Trachea (tissue), 1 donor: Measurements from ENCODE around the gene SDF2.

GRCh38 chr17:27647850-27648123 lies 16.8 kb downstream of the LGALS9 start:
- PRO-cap = no peak

GRCh38 chr17:27984438-27985312 lies 57.8 kb upstream of the NLK start:
- PRO-cap = no peak

DNA sequence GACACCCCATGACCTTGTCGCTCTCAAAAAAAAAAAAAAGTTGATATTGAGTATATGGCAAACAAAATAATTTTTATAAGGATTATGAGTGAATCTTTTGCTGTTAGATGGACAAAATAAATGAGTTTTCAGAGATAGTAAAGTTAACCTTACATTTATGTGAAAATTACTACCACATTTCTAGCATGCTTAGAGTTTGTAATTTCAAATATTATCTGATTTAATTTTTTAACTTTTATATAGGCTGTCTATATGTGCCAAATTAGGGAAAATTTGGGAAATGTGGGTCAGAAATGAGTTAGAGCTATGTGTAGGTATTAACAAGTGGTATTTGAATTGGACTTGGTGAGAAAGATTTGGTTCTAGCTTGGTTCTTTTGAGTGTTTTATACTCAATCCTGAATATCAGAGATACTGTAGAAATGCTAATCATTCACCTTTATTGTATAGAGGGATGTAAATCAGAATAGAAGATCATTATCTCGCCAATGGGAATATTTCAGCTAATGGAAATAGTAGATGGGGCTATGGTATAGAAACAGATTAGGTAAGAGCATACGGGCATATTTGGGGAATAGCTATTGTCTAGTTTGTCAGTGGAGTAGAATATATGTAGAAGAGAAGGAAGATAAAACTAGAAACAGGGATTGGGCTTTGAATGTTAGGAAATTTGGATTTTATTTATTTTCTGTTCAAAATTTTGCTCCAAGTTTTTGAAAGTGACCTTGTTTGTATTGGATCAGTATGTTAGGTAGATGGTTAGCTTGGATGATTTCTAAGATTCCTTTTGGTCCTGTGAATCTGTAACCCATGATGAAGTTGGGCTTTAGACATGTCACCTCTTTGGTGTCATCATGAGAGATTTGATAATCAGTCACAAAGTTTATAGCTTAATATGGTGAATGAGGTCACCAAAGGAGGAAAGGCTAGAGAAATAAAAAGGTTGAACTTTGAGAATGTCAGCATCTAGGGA lies 44.8 kb downstream of the NLK start:
- PRO-cap = no peak

- PRO-cap = no peak
These were observed 51.9 kb downstream of the NLK start for GRCh38 chr17:28094239-28094837.

DNA sequence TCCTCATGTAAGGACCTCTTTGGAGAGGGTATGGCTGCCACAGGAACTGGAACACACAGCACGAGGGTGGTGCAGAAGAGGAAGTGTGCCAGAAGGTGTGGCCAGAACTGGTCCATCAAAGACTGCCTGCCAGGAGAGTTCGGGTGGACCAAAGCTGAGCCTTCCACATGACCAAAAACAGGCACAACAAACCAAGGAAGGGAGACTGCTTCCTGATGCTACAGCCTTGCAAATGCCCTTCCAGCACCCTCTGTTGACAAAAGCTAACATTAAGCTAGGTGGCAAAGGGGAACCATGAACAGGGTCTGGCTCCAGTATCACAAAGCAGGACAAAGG lies 125.8 kb upstream of the TMEM97 start:
- PRO-cap = no peak

- PRO-cap = unidirectional peak, plus-strand start at chr17:28227650; bidirectional peak, plus-strand start at chr17:28227940, minus-strand start at chr17:28227838
These were observed 91.5 kb upstream of the TMEM97 start for GRCh38 chr17:28227172-28228237.

GRCh38 chr17:28229802-28230426 lies 89.1 kb upstream of the TMEM97 start:
- PRO-cap = no peak

- PRO-cap = no peak
These were observed 83.6 kb upstream of the TMEM97 start for GRCh38 chr17:28235324-28235804.

- PRO-cap = bidirectional peak, plus-strand start at chr17:28336485, minus-strand start at chr17:28336169
These were observed 709 bp downstream of the TNFAIP1 start for GRCh38 chr17:28335906-28337033.

DNA sequence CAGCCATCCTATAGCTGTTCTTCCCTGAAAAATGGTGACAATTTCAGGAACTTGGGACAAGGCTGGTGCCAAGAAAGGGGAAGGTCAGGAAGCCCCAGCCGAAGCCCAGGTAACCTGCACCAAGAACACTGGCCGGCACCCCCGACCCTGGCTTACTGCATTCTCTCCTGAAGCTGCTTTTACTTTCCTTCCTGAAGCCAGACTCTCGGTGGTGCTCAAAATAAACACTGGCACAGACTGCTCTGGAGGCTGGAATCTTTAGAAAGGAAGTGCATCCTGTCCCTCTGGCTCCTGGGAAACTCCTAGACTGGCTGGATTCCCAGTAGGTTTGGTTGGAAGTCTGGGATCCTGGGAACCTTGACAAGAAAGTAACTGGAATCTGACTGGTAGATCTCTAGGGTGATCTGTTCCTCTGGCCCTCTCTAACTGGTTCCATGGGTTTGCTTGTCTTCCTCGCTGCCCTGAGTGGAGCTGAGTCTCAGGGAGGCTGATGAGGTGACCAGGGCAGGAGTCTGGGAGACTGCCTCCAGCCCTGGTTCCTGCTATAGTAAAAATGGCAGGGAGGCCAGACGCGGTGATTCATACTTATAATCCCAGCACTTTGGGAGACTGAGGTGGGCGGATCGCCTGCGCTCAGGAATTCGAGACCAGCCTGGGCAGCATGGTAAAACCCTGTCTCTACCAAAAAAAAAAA lies 3.0 kb downstream of the TNFAIP1 start:
- PRO-cap = unidirectional peak, minus-strand start at position 154 of the sequence

DNA sequence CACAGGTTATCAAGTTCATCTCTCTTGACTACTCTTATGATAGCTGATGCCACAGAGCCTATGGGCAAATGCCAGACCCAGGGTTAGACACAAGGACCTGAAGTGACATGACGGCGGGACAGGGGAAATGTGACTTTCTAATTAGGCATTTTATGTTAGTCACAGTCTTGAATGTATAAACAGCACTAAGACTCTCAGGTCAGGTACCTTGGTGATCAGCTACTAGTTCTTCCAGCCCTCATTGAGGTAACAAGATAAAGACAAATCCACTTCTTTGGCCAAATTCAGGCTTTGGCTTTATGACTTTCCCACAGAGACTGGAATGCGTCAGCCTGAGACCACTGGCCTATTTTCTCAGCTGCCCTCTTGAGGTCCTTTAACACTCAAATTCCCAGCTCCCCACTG lies 10.5 kb downstream of the TNFAIP1 start:
- PRO-cap = no peak

GRCh38 chr17:28367816-28368830 lies 2.0 kb downstream of the VTN start:
- PRO-cap = no peak

- PRO-cap = no peak
These were observed 2.1 kb downstream of the SLC46A1 start for GRCh38 chr17:28403900-28404279.

DNA sequence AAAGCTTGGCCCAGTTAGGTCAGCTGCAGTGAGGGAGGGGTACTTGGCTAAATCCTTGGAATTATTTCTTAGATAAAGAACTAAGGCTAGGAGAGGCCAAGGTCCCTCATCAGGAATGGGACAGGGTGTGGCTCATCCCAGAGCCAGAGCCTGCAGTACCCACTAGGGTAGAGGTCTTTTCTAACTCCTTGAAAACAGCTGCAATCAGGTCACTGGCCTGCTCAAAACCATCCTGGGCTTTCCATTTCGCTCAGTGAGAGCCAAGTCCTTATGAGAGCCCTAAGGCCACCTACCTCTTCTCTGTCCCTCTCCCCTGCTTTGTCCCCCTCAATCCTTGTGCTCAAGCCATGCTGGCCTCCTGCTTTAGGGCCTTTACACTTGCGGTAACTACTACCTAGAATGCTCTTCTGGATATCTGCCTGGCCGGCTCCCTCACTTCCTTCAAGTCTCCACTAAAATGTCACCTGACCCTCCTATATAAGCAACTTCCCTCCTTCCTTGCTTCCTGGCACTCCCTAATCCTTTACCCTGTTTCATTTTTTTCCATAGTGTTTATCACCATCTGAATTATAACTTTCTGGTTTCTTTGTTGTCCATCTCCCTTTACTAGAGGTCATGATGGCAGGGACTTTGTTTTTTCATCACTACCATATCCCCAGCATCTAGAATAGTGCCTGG lies 2.2 kb upstream of the SLC46A1 start:
- PRO-cap = no peak

- PRO-cap = no peak
These were observed 726 bp downstream of the SLC13A2 start for GRCh38 chr17:28474091-28474649.

- PRO-cap = no peak
These were observed 19.3 kb downstream of the UNC119 start for GRCh38 chr17:28532887-28533752.

DNA sequence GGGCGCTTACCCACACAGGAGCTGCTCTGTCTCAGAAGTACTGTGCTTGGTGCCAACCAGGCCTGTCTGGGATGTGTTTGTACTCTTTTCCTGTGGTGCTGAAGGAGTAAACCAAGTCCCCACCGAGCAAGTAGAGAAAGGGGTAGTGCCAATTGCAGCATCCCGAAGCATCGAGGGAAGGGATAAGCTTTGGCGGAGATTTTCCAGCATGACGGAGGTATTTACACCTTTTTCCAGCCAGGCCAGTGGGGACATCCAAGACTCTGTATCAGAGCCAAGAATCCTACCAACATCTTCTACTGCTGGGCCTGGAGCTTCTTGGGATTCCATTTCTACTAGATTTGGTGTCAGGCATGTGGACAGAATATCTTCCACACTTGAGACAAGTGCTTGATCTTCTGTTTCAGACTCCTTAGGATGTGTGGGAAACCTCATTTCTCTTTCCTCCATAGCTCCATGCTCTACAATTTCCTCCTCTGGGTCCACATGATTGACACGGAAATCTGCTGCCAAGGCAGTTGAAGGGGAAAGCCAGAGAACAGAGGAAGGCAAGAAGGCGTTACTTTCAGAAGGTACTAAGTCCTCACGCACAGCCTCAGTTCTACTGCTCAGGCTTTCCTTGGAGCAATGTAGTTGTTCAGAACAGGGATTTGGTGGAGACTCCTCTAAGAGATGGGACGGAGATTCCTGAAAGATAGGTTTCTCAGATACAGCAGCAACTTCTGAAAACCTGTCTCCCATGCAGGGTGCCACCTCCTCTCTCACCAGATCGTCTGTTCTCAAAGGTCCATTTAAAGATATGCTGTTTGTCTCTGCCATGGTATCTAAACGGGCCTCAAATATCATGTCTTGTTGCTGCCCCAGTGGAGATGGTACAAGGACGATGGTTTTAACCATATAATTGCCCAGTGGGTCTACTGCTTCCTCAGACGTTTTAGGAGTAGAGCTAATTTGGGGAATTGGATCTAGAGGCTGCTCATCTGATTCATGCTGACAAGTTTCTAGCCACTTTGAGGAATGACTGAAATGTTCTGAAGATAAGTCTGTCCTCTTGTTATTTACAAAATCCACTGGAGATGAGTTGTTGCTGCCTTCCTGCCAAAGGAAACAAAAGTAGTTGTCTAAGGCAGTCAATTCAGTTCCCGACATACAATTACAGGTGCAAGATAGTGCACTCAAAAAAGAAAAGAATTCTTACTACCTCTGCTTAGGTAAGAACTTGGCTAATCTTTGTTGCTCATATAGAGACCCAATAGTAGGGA lies 6.4 kb downstream of the SPAG5 start:
- PRO-cap = no peak

DNA sequence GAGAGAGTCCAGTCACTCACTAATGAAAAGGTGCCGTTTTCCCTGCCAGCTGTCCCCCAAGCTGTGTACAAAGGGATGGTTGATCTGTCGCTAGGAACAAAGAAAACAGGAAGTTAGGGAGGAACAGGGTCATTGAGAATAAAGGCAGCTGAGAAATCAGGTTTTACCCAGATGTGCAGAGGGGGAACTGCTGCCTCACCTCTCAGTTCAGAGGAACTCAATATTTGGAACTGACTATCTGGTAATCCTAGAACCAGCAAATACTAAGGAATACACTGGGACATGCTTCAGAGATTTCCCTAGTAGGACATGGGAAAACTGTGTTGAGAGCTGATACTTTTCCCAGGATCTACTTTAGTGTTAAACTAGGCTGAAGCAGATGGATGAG lies 1.4 kb downstream of the RSKR start:
- PRO-cap = no peak

DNA sequence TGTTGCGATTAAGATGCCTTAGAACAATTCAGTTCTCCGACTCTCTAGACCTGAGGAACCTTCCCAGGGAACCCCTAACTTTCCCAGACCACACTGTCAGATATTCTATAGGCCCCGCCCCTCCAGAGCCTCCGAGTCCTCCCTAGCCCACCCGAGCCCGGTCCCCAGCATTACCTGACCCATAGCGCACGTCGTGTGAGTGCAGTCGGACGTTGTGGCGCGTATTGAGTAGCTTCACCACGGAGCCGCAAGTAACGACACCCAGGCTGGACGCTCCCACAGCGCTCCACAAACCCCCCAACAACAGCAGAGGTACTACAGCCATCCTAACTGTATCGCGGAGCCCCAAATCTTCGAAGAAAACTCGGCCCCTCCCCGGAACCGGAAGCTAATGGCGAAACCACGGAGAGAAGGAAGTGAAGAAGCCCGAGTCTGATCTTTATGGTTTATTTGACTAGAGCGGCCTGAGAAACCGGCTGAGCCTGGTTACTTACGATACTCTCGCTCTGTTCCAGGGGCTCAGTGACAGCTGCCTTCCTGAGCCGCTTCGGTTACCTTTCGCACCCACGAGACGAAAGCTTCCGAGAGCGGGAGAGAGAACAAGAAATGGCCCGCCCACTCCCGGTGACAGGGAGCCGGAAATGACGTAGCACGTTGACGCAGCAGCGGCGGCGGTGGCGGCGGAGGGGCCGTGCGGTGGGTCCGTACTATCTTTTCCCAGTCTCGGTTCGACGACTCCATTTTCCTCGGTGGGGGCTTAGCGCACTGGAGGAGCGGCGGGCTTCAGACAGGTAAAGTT lies at the start of gene SDF2:
Gene SDF2, minus strand, starts transcription at position 355 of the 799 bp plus-strand sequence.
- PRO-cap = bidirectional peak, plus-strand start at position 665 of the sequence, minus-strand start at position 355 of the sequence

GRCh38 chr17:28677414-28678394 lies 15.7 kb downstream of the SUPT6H start:
- PRO-cap = no peak